ENCODE data around the genes ALOX15, SCIMP, NUP88 and MIS12.

DNA sequence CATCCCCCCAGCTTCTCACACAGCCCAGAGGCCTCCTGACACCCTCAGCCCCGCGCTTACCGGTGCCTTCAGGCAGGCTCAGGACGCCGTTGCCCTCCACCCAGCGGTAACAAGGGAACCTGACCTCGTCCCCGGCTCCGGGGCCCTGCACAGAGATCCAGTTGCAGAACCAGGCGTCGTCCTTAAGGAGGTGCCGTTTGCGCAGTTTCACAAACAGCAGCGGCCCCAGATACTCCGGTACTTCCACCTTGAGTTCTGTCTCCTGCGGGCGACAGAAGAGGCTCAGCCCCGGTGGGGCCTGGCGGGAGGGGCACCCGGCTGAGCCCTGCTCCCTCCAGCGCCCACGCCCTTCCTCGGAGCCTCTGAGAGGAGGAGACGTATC lies 2.1 kb downstream of the ALOX15 start:
- PRO-cap = bidirectional peak, plus-strand start at position 212 of the sequence, minus-strand start at position 147 of the sequence

- PRO-cap = unidirectional peak, minus-strand start at chr17:4641678
Measured at GRCh38 chr17:4641378-4641781, at the start of gene ALOX15. ALOX15 (minus strand) TSS chr17:4641678.

DNA sequence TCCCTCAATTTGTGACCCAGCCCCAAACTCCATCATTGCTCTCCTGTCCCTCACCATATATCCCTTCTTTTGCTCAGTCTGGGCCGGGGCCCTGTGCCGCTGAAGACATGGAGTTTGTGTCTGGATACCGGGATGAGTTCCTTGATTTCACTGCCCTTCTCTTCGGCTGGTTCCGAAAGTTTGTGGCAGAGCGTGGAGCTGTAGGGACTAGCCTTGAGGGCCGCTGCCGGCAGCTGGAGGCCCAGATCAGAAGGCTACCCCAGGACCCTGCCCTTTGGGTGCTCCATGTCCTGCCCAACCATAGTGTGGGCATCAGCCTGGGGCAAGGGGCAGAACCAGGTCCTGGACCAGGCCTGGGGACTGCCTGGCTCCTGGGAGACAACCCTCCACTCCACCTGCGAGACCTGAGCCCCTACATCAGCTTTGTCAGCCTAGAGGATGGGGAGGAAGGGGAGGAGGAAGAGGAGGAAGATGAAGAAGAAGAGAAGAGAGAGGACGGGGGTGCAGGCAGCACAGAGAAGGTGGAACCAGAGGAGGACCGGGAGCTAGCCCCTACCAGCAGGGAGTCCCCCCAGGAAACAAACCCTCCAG lies 809 bp upstream of the CXCL16 start:
- PRO-cap = no peak

DNA sequence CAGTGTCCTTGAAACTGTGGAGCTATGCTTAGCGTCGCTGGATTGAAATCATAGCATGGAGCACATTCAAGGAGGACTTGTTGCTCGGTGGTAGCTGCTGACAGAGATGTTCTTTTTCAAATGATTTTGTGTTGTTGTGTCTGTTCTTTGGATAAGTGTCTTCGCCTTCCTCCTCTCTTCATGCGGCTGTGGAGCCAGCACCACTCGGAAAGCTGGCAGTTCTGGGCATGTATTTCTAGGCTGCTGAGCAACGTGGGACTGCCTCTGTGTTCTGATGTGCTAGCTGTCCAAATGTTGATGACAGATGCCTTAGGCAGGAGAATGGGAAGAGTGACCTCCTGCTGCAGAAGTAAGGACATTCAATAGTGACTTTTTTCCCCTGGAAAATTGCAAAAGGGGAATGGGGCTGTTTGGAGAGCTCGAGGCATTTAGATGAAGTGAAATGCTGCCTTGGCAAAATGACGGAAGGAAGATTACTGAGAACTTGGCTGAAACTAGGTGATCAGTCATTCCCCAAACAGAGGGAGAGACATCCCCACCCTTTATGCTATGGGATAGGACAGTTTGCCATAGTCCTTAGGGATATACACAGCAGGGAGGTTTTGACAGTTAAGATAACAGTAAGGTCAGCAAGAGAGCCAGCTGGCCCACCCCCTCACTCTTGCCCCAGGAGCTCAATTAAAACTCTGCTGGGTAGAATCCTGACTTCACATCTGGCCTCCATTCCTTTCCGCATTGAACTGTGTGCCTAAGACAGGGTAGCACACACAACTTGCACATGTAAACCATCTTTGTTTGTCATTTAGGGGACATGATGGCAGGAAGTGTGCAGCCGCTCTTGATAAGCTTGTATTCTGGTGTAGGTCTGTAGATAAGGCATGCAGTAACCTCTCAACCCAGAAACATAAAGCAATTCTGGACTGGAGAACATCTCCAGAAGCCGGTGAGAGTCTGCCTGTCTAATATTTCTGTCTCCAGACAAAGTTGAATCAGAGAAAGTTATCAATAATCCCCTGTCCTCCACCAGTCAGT lies 4.9 kb downstream of the MINK1 start:
- PRO-cap = no peak

DNA sequence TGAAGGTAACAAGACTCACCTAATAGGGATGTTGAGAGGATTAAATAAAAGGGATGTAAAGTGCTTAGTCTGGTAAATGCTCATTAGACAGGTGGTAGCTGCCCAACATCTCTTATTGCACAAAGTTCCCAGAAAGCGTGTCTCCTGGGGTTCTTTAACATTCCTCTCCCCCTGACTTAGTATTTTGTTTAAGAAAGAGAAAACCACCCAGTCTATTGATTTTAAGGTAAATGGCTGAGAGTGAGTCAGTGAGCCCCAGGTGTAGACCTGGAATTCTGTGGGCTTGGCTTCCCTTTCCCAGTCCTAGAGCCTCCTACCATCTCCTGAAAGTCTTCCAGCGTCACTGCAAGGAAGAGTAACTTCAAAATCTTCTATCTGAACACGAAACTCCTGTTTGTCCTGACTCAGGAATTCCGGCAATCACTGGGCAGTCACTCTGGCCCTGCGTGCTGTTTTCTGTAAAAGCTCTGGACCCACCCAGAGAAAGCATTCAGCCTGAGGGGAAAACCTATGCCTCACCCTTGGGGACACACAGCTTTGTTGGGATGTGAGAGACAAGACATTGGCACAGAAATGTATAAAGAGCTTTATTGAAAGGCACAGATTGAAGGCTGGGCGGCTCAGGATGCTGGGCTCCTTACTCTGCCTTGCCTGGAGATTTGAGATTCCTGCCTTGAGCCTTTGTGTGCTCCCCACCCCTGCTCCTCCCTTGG lies 15.8 kb downstream of the MINK1 start:
- PRO-cap = no peak

GRCh38 chr17:4853268-4853825 lies 20.2 kb downstream of the MINK1 start:
- PRO-cap = no peak

DNA sequence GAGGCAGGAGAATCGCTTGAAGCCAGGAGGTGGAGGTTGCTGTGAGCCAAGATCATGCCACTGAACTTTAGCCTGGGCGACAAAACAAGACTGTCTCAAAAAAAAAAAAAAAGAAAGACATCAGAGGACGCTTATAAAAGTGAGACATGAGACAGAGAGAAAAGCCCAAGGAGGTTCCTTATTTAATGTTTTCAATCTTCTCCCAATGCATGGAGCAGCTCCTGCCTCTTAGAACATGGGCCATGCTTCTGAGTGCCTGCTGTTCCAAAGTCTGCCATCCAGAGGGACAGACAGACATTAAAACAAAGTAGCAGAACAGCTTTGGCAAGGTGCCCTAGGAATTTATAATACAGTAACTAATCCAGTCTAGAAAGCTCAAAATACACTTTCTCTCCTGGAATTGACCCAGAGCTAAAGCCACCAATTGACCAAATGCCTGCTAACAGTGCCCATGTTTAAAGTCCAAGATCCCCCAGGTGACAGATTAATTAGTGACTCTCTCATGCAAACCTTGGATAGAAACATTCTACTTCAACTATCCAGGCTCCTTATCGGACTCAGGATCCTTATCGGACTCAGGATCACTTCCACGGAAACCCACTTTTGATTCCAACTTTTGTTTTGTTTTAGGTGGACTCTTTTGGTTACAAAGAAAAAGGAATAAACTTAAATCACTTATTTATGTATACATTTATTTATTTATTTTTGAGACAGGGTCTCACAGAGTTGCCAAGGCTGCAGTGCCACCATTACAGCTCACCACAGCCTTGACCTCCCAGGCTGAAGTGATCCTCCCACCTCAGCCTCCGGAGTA lies 11.1 kb upstream of the CHRNE start:
- PRO-cap = no peak

GRCh38 chr17:4919468-4919899 lies 12.6 kb upstream of the GP1BA start:
- PRO-cap = no peak

DNA sequence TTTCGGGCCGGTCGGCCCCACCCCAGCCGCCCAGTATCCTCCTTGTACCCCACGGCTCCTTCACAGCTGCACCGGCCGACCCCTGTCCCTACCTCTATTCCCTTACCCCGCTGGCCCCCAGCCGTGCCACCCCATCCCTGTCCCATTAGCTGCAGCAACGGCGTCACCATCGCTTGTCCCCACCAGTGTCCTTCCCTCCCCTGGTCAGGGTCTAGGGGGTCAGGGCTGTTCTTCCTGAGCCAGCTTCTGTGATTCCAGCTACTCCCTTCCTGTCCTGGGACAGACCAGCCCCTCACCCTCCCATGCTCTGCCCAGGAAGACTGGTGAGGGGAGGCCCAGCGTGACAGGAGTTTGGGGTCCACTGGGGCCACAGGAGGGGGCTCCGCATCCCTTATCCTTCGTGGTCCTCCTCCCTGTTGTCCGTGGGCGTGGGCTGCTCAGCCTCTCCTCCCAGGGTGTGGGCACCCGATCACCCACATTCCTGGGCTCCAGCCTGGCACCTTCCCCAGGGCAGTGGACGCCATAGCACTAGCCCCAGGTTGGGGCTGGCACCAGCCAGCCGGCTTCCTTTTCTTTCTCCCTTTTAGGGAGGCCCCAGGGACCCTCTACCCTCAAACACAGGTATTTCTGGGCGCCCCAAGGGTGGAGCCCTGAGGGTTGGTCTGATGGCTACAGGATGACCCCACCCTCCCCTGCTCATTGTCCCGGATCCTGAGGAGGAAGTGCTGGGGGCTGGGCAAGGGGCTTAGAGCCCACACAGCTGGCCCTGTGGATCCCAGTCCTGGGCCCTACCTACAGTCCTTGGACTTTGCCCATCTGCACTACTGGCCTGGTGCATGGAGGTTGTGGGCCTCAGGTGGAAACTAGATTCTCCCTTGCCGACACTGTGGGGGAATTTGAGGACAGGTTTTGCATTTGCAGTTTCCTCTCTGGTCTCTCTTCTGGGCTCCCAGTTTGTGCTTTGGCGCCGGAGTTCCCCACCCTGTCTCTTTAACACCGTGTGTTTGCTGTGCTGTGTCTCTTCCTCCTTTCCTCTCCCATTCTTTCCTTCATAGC lies 1.0 kb downstream of the KIF1C start:
- PRO-cap = unidirectional peak, minus-strand start at position 629 of the sequence

- PRO-cap = no peak
Measured at GRCh38 chr17:5198600-5198858, 6.9 kb upstream of the ZNF594 start.

- PRO-cap = no peak
Measured at GRCh38 chr17:5227461-5227829, 7.2 kb downstream of the SCIMP start.

- PRO-cap = no peak
Measured at GRCh38 chr17:5234440-5235164, at the start of gene SCIMP. SCIMP (minus strand) TSS chr17:5234860.

GRCh38 chr17:5418867-5419937 lies at the start of gene NUP88:
NUP88 (minus strand) TSS chr17:5419662.
- PRO-cap = bidirectional peak, plus-strand start at chr17:5419208, minus-strand start at chr17:5419008; bidirectional peak, plus-strand start at chr17:5419887, minus-strand start at chr17:5419662

GRCh38 chr17:5486253-5487182 lies at the start of gene MIS12:
MIS12 (plus strand) TSS chr17:5486566.
- PRO-cap = bidirectional peak, plus-strand start at chr17:5486569, minus-strand start at chr17:5486178; bidirectional peak, plus-strand start at chr17:5486865, minus-strand start at chr17:5486807

- PRO-cap = no peak
Measured at GRCh38 chr17:5555063-5555632, 29.2 kb downstream of the NLRP1 start.

DNA sequence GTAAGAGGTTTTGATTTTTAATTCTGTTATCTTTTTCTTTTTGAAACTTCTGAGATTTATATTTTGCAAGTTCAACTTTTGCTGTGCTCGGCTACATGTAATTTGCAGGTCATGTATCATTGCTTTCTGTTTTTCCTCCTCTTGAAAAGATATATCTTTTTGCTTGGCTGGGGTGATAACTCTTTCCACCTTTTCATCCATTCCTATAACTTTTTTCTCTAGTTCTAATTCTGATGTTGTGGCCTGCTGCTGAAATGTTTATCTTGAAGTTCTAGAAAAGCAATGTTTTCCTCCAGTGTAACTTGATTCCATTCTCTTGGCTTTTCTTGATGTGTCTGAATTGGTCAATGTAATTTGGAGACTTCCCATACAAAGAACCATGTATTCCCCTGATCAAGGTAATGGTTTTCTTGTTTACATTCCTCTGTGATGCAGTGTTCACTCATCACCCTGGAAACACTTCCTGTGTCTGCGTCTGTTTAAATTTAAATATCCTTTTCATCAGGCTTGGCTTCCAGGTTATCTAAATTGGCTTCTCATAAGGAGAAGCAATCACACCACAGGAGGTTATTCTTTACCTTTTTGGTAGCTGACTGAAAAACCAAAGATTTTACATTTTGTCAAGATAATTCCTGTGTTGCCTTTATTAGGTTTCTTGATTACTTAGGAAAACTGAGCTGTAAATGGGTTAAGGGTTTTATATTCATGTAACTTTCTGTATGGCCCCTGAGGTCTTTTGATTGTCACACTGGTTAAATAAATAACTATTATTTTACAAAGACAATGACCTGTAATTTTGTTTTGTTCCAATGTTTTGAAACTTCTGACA lies 237.3 kb upstream of the WSCD1 start:
- PRO-cap = no peak

- PRO-cap = no peak
Measured at GRCh38 chr17:6089842-6090690, 19.9 kb downstream of the WSCD1 start.

GRCh38 chr17:6190310-6190930 lies 120.2 kb downstream of the WSCD1 start:
- PRO-cap = no peak

DNA sequence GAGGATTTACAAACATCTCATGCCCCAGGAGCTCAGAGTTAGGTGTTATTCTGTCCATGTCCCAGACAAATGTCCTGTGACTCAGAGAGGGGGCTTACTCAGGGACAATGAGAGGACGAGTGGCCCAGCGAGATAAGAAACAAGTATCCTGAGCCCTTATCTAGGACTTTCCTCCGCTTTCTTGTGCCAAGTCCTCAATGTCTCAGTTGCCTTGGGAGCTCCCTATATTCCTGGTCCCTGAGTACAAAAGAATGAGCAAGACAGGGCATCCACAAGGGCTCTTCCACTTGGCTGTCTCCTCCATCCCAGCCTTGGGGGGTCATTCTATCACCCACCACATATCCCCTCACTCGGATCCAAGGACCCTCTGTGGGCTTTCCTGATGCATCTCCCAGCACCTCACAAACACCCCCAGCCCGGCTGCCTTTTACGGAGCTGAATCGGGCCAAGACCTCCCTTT lies 121.3 kb downstream of the WSCD1 start:
- PRO-cap = no peak

GRCh38 chr17:6323456-6324136 lies 111.3 kb downstream of the AIPL1 start:
- PRO-cap = no peak

Measured in WTC11 (cell line).